SP-49 (cell line): ENCODE measurements around a stretch of chr18.

GRCh38 chr18:7656020-7656824 is 89.1 kb downstream of the PTPRM start:
- PRO-cap, result no peak

GRCh38 chr18:7672807-7673730 is 106.0 kb downstream of the PTPRM start:
- PRO-cap, result no peak

DNA sequence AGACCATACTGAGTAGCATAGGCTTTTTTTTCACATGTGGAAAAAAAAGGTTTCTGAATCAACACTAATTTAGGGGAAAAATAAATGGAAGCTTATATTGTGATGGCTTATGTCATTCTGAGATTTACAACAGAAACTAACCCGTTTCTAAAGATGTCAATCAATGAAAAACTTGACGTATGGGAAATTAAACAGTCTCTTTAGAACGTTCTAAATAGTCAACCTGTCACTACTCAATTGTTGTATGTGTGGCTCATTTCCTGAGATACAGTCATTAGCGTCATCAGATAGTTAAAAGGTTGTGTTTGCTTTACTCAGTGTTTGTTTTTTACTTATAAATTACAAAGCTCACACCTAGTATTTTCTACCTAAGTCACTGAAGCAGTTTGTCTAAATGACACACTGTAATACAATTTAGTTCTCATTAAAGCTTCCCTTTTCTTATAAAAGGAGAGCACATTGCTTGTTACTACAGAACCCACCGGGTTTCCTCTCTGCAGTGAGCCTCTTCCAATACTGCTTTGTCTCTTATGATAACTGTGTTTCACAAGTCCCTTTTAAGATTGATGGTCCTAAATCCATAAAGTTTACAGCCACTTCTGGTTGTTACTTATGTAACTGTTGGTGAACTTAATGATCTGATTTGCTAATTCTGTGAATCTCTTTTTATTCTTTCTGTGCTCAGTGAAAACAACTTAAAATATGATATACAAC is 311.8 kb downstream of the PTPRM start:
- PRO-cap, result no peak

DNA sequence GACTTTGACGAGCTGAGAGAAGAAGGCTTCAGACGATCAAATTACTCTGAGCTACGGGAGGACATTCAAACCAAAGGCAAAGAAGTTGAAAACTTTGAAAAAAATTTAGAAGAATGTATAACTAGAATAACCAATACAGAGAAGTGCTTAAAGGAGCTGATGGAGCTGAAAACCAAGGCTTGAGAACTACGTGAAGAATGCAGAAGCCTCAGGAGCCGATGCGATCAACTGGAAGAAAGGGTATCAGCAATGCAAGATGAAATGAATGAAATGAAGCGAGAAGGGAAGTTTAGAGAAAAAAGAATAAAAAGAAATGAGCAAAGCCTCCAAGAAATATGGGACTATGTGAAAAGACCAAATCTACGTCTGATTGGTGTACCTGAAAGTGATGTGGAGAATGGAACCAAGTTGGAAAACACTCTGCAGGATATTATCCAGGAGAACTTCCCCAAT is 400.4 kb downstream of the PTPRM start:
- PRO-cap, result no peak

GRCh38 chr18:7973485-7974361 is 406.6 kb downstream of the PTPRM start:
- PRO-cap, result no peak

- PRO-cap, result no peak
Observed at GRCh38 chr18:8143606-8143963, 465.7 kb upstream of the RAB12 start.

GRCh38 chr18:8302132-8302704 is 307.0 kb upstream of the RAB12 start:
- PRO-cap, result no peak

DNA sequence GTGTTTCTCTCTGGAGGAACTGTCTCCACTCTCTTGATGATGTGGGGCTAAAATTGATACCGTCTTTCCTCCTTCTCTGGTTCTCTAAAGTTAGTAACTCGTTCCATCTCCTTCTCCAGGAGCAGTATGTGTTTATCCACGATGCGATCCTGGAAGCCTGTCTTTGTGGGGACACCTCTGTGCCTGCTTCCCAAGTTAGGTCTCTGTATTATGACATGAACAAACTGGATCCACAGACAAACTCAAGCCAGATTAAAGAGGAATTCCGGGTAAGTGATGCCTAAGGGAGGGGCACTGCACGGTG is 231.1 kb upstream of the RAB12 start:
- PRO-cap, result no peak

- PRO-cap, result no peak
Observed at GRCh38 chr18:8608303-8608684, 943 bp upstream of the RAB12 start.

GRCh38 chr18:8755481-8755870 is 50.1 kb downstream of the MTCL1 start:
- PRO-cap, result no peak

DNA sequence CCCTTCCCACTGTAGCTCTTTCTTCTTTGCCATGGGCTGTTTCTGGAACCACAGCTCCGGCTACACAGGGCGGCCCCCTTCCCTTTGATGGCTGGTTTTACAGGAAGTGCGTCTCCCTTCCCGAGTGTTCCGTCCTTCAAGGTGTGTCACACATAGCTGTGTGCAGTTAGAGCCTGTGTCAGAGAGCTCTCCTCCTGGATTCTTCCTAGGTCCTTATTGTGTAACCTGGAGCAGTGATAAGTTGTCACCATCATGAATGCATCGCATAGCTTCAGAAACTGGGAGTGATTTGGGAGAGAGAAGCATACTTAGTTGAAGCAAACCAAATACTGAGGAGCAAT is 81.5 kb downstream of the MTCL1 start:
- PRO-cap, result no peak

- PRO-cap, result no peak
Observed at GRCh38 chr18:8990414-8990906, 112.0 kb upstream of the NDUFV2 start.

GRCh38 chr18:9126370-9126695 is 10.2 kb upstream of the ANKRD12 start:
- PRO-cap, result no peak

- PRO-cap, result no peak
Observed at GRCh38 chr18:9131548-9132145, 4.9 kb upstream of the ANKRD12 start.

GRCh38 chr18:9146167-9146476 is 9.5 kb downstream of the ANKRD12 start:
- PRO-cap, result no peak

DNA sequence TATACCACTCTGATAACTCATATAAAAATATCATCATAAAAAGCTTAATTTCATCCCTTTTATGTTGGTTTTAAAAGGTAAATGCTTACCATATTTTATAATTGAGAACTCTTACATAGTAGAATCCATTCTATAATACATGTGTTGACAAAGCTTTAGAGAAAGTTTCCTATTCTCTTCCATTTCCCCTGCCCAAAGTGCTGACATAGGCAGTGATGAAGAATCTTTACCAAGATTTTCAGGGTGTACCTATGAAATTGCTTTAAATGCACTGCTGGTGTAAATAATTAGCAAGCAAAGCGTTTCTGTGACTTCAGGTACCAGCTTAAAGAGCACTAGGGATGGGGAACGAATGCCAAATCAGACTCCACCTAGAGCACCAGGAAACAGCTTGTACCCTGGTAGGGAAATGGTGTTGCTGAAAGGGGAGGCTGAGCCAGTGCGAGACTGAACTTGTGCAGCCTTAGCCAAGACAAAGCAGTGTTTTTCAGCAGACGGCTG is 65.5 kb downstream of the TWSG1 start:
- PRO-cap, result no peak

GRCh38 chr18:9428787-9429406 is 46.4 kb upstream of the RALBP1 start:
- PRO-cap, result no peak

GRCh38 chr18:9580704-9580903 is 33.8 kb downstream of the PPP4R1 start:
- PRO-cap, result no peak

GRCh38 chr18:9643517-9643919 is 29.2 kb upstream of the PPP4R1 start:
- PRO-cap, result no peak

- PRO-cap, result no peak
Observed at GRCh38 chr18:9744473-9745005, 36.4 kb downstream of the RAB31 start.